ENCODE data around the genes ZC3H6, IL1A, IL36G and IL36A.

DNA sequence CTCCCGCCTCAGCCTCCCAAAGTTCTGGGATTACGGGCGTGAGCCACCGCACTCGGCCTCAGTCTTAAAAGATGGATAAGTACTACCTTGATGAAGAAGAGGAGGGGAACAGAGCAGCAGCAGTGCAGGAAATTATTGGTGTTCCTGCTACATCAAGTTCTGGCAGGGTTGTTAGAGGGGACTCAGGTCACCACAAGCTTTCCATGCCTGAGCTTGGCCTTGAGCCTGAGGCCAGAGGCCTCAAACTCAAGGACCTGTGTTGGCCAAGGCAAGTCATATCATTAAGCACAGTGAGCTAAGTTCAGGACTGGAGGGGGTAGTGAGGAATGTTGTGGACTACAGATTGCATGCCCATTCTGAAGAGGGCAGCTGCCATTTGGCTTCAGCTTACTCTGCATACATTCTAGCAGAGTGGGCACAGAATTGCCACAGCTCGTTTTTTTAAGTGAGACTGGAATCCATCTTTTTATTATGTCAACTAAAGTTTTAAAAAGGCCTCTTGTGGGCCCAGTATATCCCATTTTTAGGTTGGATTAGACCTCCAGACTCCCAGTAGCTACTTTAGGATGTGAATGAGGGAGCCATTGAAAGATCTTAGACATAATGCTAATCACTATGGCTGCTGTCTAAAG, 3.1 kb downstream of the TMEM87B start:
- PRO-cap, 2 experiments = no peak in any of the 2 experiments

DNA sequence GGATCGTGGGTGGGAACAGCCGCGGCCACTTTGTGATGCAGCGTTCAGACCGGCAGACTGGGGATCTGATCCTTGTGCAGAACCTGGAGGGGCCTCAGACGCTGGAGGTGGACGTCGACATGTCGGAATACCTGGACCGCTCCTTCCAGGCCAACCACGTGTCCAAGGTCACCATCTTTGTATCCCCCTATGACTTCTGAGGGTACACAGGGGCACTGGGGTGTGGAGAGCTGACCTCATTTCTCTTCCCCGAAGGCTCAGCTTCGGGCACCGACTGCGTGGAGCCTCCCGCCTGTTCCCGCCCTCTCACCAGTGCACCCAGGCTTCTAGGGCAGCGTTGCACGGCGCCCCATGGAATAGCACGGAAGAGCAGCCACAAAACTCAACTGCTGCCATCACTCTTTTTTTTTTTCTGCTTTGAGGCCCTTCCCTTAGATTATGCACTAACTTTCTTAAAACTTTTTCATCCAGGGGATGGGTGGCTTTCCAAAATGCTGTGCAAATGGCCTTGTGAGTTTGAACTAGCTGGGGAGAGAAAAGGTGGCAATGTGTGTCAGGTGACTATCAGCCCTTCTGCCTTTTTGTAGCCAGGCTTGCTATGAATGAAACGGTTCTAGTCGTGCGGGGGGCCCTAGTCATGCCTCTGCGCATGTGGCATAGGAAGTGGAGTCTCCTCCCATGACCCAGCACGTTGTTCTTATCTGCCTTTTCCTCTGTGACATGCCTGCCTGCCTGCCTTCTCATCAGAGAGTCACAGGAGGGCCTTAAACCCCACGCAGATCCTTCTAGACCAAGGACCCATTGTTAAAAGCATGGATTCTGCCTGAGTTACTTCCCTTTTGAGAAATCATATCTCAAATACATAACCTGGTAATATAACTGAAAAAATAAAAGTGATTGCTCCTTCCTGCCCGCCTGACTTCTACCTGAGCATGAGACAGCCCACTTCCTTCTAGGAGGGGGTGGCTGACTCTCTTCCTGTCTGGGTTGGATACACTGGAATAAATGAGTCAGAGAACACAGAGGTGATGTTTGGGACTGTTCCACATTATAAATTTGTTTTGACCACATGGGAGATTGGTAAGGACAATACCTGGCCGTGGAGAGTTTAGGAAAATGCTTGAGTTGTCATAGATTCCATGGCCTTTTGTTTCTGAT, 49.5 kb downstream of the FBLN7 start:
- PRO-cap, 2 experiments = peak in 2 of 2 experiments; most common minus-strand start position 924 of the sequence (in 2)

DNA sequence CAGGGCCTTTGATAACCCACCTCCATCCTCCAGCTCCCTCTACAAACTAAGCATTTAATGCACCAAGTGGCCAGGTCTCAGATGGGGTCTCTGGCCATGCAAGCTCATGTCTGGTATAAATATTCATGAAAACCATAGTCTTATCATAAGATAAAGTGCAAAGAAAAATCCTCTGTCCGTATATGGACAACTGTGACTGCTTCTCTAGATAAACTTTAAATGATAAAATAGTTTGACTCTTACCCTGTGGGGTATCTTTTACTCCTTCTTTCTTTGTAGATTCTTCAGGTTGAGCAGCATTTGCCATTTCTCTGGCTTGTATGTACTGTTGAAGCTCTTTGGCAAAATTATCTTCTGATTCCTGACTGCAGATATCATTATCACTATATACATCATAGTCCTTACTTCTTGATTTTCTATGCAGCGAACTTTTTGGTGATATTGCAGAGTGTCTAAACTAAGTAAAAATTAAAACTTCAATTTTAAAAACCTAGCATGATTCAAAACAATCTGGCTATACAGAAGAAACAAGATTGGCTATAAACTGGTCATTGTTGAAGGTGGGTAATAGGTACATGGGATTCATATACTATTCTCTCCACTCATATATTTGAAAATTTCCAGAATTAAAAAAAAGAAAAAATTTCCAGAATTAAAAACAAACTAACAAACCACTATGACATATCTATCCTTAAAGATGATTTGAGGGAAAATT, 16.6 kb downstream of the ZC3H8 start:
- PRO-cap, 2 experiments = no peak in any of the 2 experiments

- PRO-cap, 2 experiments = no peak in any of the 2 experiments
Observed at GRCh38 chr2:112272460-112273534, 2.6 kb upstream of the ZC3H6 start.

DNA sequence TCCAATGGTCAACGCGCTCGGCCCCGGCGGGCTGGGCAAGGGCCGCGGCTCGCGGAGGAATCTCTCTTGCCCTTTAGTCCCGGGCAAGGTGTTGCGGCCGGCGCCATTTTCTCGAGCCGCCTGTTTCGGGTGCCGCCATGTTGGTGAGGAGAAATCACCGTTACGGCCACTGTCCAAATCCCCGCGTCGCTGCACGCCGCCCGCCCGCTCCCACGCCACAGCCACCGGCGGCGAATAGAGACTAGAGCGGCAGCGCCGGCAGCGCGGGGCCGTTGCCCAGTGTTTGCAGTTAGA, at the start of gene ZC3H6:
Gene ZC3H6, plus strand, starts transcription at position 103 of the 294 bp plus-strand sequence.
- PRO-cap, 2 experiments = peak in 2 of 2 experiments; most common plus-strand start position 76 of the sequence (in 2)

DNA sequence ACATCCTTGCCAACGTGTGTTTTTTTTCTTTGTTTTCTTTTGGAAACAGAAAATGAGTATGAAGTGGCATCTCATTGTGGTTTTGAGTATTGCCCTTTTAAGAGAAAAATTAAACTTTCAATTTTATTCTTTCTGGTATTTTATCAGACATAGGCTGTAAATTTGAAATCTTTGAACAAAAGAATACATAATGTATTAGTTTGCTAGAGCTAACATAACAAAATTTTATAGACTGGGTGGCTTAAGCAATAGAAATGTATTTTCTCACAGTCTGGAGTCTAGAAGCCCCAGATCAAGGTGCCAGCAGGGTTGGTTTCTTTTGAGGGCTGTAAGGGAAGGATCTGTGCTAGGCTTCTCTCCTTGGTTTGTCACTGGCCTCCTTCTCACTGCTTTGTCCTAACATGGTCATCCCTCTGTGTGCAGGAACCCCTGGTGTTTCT, 28.7 kb downstream of the ZC3H6 start:
- PRO-cap, 2 experiments = no peak in any of the 2 experiments

DNA sequence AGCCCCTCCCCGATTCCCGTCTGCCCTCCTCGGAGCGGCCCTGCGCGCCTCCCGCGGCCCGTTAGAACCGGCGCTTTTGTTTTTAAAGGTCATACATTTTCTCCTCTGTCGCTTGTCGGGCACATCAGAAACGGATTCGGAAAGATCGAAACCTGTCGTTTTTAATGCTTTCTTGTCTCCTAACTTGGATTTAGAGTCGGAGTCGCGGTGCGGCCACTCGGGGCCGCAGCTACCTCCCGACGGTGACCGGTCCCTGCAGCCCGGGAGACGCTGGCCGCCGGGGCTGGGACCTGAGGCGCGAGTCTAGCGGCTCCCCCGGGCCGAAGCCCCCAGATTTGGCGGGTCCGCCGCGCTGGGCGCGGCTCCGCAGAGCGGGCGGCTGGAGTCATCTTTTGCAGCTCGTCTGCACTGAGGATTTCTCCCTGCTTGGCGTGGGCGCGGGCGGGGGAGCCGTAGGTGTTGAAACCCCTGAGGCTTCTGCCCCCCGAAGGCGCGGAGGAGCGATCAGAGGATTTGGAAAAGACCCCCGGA, 614 bp downstream of the TTL start:
- PRO-cap, 2 experiments = no peak in any of the 2 experiments

DNA sequence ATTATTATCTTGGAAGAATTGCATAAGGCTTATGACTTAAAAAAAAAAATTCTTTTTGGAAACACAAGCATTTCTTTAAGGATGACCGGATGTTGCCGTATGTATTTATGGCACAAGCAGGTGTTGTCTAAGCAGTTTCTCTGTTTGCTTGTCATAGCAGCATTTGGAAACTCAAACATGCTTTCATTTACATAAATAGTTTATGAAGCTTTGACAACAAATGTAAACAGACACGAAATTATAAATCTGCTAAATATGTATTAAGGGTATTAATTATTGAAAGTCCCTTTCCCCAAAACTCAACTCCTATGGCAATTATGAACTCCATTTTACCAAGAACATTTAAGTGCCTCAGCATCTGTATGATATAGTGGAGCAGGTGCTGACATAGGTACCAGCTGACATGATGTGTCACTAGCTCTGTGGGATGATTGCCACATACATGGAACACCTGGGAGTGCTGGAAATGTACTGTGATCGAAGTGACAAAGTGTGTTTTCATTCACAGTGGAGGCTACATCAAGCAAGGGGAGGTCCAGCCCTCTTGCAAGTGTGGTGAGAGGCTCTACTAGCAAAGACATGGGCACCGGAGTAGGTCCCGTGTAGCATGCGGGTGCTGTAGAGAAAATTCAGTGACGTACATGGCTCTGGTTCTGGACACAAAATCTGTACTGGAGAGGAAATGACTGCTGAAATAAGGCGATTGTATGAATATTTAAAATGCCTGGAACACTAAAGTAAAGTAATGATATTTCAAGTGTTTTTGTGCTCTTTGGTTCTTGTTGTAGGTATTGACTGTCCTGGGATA, 10.4 kb upstream of the POLR1B start:
- PRO-cap, 2 experiments = no peak in any of the 2 experiments

DNA sequence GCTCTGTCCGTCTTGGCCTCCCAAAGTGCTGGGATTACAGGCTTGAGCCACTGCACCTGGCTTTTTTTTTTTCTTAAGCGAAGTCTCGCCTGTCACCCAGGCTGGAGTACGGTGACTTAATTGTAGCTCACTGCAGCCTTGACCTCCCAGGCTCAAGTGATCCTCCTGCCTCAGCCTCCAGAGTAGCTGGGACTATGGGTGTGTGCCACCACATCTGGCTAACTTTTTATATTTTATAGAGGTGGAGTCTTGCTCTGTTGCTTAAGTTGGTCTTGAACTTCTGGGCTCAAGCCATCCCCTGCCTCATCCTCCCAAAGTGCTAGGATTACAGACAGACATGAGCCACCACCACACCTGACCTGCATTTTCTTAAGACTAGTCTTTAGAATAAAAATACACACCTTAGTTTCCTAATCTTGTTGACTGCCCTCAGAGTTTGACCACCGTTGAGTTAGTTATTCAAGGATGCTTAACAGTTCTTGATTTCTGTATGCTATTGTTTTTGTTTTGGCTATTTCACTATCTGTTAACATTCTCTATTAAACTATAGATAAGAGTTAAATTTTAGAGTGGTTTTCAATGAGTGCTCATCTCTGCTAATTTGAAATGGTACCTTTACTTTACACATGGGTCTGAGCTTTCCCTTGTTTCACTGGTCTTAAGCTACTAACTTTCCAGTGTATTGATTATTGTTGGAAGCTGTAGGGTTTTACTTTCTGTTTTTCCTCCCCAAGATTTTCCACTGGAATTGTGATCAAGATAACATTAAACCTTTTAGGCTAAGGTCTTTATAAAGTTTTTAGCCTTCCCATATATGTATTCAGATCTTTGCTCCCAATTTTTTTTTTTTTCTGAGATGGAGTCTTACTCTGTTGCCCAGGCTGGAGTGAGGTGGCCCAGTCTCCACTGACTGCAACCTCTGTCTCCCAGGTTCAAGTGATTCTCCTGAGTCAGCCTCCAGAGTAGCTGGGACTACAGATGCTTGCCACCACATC, 5.1 kb downstream of the SLC20A1 start:
- PRO-cap, 2 experiments = no peak in any of the 2 experiments

GRCh38 chr2:112784163-112784739, at the start of gene IL1A:
IL1A (minus strand) TSS chr2:112784493.
- PRO-cap, 2 experiments = no peak in any of the 2 experiments

GRCh38 chr2:112832014-112833203, 4.2 kb downstream of the IL1B start:
- PRO-cap, 2 experiments = no peak in any of the 2 experiments

- PRO-cap, 2 experiments = no peak in any of the 2 experiments
Observed at GRCh38 chr2:112833345-112833708, 3.3 kb downstream of the IL1B start.

DNA sequence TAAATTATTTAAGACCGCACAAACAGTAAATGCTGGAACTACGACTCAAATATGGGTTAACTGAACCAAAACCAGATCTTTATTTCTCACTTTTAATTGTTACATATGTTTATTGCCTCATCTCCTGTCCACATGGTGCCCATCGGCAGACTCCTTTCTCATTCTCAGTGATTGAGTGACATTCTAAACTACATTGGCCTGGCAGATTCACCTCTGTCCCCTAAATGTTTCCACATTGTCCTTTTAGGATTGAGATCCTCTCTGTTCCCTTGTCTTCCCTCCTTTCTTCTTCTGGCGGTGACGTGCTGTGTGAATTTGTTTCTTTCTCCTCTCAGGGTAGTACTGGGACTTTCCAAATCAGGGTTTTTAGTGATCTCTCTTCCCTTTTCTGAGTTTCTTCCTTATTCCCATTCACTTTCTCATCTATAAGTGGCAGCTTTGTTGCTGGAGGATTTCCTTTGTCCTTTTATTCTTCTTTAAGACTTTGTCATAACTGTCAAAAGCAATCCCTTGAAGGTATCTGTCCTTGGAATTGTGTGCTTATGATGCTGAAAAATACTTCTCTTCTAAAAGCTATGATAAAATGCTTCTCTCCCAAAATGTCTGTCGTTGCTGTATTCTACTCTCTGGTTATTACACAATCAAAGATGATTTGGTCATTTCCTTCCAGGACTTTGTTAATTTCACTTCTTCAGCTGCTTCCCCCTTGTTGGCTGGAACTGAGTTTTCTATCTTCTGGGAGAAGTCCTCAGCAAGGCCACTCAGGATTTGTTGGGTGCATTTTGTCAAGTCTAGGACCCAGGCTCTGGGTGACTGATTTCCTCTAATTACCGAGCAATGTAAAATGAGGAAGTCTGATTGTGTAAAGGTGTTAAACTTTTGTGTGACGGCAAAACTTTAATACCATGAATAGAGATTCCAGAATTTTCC, 4.8 kb upstream of the IL1B start:
- PRO-cap, 2 experiments = no peak in any of the 2 experiments

DNA sequence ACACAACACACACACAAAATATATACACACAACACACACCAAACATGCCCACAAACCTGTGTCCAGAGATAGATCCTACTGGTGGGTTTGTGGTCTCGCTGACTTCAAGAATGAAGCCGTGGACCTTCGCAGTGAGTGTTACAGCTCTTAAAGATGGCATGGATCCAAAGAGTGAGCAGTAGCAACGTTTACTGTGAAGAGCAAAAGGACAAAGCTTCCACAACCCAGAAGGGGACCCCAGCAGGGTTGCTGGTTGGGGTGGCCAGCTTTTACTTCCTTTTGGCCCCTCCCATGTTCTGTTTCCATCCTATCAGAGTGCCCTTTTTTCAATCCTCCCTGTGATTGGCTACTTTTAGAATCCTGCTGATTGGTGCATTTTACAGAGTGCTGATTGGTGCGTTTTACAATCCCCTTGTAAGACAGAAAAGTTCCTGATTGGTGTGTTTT, 2.5 kb upstream of the IL37 start:
- PRO-cap, 2 experiments = no peak in any of the 2 experiments

DNA sequence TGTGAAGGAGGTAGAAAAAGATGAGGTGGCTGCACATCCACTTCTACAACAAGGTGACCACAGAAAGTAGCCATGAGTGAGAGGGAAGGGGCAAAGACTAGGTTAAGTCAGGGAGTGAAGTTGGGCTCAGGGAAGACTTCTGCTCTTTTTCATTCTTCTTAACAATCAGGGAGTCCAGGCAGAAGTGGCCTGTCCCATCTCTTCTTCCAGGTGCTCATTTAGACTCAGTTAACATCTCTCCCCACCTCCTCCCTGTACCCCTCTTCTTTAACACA, 25.7 kb downstream of the IL37 start:
- PRO-cap, 2 experiments = no peak in any of the 2 experiments

DNA sequence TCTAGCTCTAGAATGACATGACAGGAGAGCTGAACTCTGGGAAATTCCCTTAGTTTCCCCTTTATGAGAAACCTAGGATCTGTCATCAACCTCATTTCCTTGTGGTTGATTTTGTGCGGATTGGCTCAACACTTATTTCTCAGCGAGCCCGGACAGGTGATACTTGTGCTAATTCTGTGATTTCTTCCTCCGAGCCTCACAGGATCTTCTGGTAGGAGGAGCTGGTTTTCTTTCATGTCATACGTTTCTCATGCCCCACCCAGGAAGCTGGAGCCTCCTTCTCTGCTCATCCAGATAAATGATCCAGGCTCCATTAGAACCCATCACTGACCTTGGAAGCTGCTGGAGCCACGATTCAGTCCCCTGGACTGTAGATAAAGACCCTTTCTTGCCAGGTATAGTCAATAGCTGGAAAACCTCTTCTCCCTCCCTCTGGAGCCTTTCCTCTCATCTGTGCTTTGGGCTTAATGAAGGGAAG, at the start of gene IL36G:
Gene IL36G, plus strand, starts transcription at position 323 of the 478 bp plus-strand sequence.
- PRO-cap, 2 experiments = no peak in any of the 2 experiments

DNA sequence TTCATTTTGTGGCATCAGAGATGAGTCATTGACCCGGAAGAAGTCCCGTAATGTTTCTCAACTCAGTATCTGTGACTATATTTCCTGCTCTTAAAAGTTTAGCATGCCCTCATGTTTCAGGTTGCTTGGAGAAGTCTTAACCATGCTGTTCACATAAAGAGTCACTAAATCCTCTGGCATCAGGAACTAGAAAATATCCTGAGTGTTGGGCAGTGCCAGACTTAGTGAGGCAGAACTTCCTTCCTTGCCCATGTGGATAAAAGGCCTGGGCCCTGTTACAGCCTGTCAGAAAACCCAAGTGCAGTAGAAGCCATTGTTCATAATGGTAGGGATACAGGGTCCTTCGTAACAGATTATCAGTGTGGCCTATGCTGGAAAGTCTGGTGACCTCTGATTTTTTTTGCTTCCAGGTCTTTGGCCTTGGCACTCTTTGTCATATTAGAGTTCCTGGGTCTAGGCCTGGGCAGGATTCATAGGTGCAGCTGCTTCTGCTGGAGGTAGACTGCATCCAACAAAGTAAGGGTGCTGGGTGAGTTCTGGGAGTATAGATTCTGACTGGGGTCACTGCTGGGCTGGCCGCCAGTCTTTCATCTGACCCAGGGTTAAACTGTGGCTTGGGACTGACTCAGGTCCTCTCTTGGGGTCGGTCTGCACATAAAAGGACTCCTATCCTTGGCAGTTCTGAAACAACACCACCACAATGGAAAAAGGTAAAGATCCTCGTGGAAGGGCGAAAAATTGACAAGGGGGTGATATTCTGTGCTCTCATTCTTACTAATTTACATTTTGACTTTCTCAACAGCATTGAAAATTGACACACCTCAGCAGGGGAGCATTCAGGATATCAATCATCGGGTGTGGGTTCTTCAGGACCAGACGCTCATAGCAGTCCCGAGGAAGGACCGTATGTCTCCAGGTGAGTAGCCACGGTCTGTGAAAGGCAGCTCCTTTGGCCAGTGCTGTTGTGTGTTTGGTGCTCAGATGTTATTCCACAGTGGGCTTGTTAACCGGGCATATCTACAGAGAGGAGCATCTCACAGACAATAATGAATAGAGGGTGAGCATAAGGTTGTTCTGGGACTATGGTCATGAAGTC, at the start of gene IL36A:
Gene IL36A, plus strand, starts transcription at position 288 of the 1,096 bp plus-strand sequence.
- PRO-cap, 2 experiments = no peak in any of the 2 experiments

GRCh38 chr2:113078896-113079597, 11.3 kb downstream of the IL1F10 start:
- PRO-cap, 2 experiments = no peak in any of the 2 experiments

DNA sequence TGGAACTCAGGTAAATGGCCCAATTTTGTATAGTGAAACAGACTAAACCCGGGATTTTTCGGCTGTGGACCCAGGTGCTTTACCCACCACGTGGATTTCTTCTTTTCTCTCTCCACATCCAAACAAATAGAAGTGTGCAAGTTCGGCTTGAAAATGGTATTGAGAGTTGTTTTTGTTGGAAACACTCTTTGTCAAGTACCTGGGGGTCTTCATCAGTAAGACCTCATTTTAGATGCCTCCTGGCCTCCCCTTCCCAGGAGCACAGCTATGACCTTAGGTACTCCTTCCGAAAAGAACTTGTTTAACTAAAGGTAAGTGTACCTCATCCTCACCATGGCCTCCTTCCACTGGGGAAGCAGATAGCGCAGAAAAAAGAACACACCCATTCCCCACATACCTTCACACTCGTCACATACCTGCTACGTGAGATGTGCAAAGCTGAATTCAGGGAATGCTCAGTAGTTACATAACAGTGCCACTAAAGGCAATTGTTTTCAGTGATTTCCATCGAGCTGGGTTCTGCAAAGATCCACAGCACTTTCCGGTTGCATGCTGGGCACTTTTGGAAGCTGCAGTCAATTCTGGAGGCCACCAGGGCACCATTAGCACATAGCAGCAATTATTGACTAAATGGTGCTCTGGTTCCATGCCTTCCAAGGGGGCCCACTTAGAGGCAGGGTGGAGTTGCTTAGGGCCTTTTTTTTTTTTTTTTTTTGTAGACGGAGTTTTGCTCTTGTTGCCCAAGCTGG, 41.2 kb downstream of the PAX8 start:
- PRO-cap, 2 experiments = no peak in any of the 2 experiments

GRCh38 chr2:113263400-113263803, 15.3 kb downstream of the PAX8 start:
- PRO-cap, 2 experiments = no peak in any of the 2 experiments